Prostate gland (tissue), 2 donors: ENCODE measurements around a stretch of chr10.

DNA sequence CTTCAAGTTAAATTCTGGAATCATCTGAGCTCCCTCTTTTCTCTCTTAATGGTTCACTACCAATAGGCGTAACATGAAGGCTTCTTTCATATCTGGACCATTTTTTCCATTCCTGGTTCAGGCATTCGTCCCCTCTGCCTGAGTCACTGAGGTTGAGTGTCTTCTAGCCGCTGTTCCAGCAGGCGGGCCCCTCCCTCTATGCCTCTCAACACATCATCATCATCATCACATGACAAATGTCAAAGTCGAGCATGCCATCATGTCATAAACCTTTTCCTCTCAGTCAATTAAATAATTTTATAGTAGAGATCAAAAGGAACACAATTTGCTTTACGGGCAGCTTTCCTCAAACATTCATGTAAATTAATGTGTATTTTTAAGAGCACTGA is 168.9 kb upstream of the ASAH2 start:
- PRO-cap, result no peak
- RAMPAGE, long total RNA, 2 experiments, result no peak in any of the 2 experiments

DNA sequence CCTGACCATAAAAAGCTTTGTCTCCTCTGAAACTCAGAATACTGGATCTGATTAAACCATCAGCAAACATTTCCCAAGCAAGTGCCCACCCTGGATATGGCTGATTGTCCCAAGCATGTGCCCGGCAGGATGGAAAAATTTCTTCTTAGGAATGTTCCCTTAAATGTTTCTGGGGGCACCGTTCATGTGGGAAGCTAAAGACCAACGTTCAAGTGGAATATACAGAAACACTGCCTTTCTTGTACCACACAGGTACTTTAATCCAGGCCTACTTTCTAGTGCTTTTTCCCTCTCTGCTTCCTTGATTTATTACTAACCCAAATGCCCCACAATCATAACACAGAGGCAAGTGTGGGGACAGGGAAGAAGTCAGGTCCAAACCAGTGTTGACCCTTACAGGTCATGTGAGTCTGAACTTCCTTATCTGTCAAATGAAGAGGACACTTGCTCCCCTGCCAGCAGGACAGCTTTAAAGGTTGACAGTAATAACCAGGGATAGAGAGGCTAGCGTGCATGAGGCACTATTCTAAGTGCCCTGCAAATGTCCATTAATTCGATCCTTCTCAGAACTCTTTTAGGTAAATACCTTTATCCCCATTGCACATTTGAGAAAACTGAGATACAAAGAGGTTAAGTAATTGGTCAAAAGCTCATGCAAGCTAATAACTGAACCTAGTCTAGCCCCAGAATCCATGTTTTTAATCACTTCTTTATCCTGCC is 41.1 kb downstream of the SGMS1 start:
- PRO-cap, result no peak
- RAMPAGE, long total RNA, 2 experiments, result no peak in any of the 2 experiments

- PRO-cap, result no peak
- RAMPAGE, long total RNA, 2 experiments, result no peak in any of the 2 experiments
Observed at GRCh38 chr10:50635152-50635463, 11.4 kb upstream of the SGMS1 start.

- PRO-cap, result no peak
- RAMPAGE, long total RNA, 2 experiments, result no peak in any of the 2 experiments
Observed at GRCh38 chr10:50648150-50648657, 24.4 kb upstream of the SGMS1 start.

- PRO-cap, result no peak
- RAMPAGE, long total RNA, 2 experiments, result no peak in any of the 2 experiments
Observed at GRCh38 chr10:50819874-50820239, 65.6 kb downstream of the A1CF start.

DNA sequence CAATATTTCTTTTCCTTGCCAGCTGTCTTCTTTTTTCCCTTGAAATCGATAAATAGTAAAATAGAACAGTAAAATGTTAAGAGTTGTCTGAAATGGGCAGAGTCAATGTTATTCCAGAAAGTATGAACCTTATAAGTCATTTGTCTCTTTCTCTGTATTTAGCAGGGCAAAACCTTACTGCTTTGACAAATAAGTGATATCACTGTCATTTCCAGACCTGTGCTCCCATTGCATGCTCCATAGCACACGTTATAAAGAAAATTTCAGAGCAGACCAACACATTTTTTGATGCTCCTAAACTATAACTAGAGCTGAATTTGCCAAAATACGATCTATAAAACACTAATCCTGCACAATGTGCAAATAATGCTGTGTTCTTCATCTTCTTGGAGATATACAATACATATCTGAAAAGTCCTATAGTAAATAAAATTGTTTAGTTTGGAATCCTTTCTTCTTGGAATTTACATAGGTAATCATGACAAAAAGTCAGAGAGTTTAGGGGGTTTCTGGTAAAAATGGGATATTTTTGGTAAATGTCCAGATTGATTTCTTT is 1.1 kb downstream of the A1CF start:
- PRO-cap, result no peak
- RAMPAGE, long total RNA, 2 experiments, result no peak in any of the 2 experiments

DNA sequence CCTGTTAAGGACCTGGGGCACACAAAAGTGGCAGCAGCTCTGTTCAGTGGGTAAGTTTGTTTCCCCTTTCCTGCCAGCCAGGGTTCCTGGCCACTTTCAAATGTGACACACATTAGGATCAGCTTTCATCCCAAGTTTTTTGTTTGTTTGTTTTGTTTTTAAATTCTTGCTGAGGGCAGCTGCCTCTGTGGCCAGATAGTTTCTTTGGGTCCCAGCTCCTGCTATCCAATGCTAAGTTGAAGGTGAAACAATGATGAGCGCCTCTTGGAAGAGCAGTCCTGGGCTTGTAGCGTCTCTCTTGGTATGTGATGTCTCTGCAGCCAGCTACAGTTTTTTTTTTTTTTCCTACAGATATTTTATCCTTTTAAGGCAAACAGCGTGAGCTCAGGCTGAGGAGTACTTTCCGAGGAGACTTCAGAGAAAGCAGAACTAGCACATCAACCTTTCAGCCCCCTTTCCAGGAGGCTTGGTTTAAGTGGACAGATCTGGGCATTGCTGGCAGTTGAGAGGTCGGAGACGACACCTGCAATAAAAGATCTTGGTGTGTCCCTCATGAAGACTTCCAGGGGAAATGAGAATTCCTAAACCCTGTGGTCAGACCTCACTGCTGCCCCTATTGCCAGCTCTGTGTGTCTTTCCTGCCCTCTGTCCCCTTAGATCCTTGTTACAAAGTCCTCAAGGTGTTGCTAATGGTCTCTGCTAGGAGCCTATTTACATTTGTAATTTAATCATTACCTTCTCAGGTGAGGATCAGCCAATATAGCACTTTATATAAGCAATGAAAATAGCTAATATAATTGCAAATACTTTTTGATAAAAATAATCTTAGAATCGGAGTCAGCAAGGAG is 9.1 kb downstream of the PRKG1 start:
- PRO-cap, result no peak
- RAMPAGE, long total RNA, 2 experiments, result no peak in any of the 2 experiments

DNA sequence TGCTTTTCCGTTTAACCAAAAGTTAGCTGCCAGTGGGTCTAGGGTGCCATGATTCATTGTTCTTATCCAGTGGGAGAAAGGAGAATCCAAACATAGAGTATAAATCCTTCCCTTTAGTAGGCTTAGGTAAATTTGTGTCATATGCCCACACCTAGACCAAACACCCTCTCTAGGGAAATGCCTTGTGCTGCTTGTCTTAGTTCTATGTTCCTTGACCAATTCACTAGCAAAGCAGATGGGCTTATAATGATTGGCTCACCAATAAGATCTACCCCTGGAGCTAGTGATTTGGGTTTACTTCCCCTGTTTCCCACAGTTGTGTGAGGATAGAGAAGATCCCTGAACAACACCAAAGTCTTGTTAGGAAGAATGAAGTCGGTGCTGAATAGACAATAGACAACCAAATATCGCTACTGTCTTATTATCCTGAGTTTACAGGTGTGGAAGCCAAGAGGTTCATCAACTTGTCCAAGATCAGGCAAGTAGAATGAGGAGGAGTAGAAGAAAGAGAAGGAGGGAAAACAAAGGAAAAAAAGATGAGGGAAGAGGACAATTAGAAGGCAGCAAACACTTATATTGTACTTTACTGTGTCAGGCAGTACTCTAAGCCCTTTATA is 308.6 kb downstream of the PRKG1 start:
- PRO-cap, result no peak
- RAMPAGE, long total RNA, 2 experiments, result no peak in any of the 2 experiments

DNA sequence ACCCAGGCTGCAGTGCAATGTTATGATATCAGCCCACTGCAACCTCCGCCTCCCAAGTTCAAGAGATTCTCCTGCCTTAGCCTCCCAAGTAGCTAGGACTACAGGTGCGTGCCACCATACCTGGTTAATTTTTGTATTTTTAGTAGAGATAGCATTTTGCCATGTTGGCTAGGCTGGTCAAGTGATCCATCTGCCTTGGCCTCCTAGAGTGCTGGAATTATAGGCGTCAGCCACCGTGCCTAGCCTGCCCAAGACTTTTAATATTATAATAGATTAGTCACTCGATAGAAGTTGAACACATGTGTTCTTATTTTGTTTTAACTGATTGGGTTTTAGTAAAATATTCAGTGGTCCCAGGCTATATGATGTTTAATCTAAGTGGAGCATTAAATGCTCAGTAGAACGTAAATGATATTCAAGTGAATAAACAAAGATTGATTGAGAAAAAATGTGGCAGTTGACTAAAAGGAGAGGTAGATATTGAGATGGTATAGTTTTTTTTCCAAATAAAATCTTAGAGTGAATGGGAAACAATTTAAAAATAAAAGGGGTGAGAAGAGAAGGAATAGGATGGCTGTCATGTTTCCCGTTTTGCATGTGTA is 101.0 kb downstream of the CSTF2T start:
- PRO-cap, result no peak
- RAMPAGE, long total RNA, 2 experiments, result no peak in any of the 2 experiments

DNA sequence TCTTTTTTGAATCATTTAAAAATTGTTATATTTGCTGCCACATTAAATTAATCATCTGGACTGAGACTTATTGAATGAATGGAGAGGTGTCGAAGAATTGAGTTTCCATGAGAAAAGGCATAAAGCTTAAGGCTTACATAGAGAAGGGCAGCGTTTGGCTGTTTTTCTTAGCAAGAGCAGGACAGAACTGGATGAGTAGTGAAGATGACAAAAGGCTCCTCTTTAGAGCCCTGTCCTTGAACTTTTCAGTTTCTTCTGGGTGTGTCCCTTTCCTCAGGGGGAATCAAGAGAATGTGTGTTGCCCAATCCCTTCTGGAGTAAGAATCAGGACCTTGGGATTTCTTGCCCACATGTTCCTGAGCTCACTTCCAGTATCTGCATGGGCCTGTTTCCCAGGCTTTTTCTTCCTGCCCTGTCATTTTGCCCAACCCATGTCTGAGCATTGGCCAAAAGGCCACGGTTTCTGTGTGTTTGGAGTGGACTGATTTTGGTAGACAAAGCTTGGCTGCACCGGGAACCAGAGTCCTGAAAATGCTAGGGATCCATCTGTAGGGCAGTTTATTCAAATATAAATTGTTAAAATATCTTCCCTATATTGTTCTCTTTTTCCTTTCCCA is 195.8 kb upstream of the CSTF2T start:
- PRO-cap, result no peak
- RAMPAGE, long total RNA, 2 experiments, result no peak in any of the 2 experiments

- PRO-cap, result no peak
- RAMPAGE, long total RNA, 2 experiments, result no peak in any of the 2 experiments
Observed at GRCh38 chr10:52234273-52234657, 79.8 kb upstream of the DKK1 start.

GRCh38 chr10:52313129-52313706 is 863 bp upstream of the DKK1 start:
- PRO-cap, result no peak
- RAMPAGE, long total RNA, 2 experiments, result no peak in any of the 2 experiments

GRCh38 chr10:55627862-55629034 is 732.8 kb downstream of the ZWINT start:
- PRO-cap, result no peak
- RAMPAGE, long total RNA, 2 experiments, result no peak in any of the 2 experiments

- PRO-cap, result no peak
- RAMPAGE, long total RNA, 2 experiments, result no peak in any of the 2 experiments
Observed at GRCh38 chr10:58385818-58386209, 604 bp downstream of the TFAM start.

GRCh38 chr10:58396218-58397417 is 11.4 kb downstream of the TFAM start:
- PRO-cap, result no peak
- RAMPAGE, long total RNA, 2 experiments, result no peak in any of the 2 experiments

DNA sequence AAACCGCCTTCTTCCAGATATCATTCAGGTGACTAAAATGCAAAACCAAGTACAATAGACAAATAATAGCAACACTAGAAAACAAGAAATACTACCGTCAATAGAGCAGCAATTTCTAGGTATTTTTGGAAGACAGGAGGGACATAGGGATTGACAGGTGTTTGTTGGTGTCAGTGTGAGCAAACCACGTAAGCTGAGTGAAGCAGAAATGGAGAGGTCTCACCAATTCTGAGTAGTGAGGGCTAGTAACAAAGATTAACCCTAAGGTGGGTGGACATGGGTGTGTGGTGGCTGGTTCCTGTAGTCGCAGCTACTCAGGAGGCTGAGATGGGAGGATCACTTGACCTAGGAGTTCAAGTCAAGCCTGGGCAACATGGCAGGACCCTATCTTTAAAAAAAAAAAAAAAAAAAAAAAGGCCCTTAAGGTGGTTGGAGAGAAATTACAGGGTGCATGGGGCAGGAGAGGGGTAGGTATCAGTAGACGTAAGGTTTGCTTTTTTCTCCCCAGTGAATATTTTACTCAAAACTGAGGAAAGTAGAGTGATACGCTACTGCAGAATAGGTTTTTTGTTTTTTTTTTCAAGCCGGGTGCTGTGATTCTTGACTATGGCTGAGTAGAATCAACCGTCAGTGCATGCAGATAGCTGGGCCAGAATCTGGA is 14.9 kb downstream of the TFAM start:
- PRO-cap, result no peak
- RAMPAGE, long total RNA, 2 experiments, result no peak in any of the 2 experiments

DNA sequence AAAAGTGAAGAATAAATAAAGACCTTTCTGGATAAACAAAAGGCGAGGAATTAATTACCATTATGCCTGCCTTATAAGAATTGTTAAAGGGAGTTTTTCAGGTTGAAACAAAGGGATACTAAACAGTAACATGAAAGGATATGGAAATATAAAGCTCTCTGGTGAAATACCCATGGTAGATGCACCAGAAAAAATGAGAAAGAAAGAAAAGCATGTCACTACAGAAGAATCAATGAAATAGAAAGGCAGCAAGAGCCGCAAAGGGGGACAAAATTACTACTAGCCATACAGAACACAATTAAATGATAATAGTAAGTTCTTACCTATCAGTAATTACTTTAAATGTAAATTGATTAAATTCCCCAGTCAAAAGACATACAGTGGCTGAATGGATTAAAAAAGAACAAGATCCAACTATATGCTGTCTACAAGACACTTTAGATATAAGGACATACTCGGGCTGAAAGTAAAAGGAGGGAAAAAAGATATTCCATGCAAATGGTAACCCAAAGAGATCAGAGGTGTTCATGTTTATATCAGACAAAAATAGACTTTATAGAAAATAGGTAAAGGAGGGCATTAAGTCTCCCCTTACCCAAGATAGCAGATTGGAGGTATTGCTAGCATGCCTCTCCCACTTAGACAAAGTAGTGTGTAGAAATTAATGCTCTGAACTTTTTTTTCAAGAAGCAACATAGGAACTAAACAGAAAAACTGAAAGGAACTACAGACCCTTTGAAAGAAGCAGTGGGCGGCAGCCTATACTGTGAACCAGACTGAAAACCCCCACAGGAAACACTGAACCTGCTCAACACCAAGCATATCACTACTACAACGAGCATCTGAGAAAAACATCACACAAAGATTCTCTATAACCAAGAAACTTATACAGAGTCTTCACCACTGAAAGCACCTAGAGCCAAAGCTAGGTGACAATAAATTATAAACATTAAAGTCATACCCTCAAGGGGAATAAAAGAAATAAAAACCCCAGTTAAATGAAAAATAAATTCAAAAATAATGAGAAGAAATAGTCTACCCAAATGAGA is 21.2 kb downstream of the BICC1 start:
- PRO-cap, result no peak
- RAMPAGE, long total RNA, 2 experiments, result no peak in any of the 2 experiments

- PRO-cap, result no peak
- RAMPAGE, long total RNA, 2 experiments, result no peak in any of the 2 experiments
Observed at GRCh38 chr10:58789575-58789953, 276.9 kb downstream of the BICC1 start.

DNA sequence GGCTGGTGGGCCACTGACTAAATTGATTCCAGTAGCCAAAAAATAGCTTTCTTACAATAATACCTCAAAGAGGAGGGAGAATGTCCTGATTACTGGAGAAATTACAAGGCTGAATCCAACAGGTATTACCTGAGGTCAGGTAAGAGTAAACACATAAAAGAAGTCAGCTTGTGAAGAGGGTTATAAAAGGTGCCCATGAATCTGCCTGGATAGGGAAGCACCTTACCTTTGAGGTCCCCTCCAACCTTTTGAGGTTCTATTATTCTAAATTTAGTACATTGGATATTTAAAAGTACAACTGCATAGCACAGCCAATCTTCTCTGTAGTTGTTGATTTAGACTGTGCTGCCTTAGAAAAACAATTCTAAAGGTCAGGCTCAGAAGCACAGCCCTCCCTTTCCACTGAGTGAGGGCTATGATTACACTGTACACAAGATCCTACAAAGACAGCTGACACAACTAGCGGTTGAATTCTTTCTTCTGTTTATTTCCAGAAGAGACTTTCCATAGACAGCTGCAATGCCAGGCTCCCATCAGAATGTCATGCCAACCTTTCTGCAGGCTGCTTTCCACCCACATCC is 39.5 kb downstream of the FAM13C start:
- PRO-cap, result no peak
- RAMPAGE, long total RNA, 2 experiments, result no peak in any of the 2 experiments

DNA sequence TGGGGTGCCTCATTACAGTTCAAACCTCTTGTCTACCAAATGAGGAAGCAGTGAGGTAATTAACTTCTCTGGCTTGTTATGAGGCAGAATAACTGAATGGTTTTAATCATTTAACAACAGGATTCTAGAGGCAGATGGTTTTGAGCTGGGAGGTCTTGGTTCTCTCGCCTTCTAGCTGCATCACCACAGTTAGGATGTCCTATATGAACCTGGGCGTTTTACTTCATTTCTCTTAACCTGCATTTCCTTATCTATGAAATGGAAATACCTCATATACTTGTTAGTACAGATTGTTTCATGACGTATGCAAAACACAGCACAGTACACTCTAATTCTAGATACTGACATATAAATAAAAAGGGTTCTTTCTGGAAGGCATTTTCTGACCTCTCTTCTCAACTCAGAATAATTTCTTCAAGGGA is 16.1 kb upstream of the SLC16A9 start:
- PRO-cap, result no peak
- RAMPAGE, long total RNA, 2 experiments, result no peak in any of the 2 experiments